Frontal cortex (tissue), 2 donors: ENCODE measurements around the gene HTR5A.

DNA sequence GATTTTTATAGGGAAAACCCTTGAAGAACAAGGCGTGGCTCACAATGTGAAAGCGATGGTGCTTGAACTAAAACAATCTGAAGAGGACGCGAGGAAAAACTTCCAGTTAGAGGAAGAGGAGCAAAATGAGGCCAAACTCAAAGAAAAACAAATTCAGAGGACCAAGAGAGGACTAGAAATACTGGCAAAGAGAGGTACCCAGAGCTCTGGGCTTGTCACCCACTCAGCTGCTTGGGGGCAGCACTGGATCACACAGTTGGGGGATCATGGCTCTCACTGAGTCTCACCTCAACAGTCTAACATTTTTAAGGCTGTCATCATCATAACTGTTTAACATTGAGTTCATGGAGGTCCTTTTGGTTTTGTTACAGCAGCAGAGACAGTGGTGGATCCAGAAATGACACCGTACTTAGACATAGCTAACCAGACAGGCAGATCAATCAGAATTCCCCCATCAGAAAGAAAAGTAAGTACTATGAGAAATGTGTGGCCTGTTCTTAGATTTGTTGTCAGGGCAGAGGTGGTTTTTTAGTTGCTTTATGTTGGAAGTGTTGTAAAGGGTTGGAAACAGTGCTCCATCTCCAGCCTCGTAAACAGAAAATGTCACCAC is 14.2 kb downstream of the NUB1 start:
- RAMPAGE, long total RNA: no peak

DNA sequence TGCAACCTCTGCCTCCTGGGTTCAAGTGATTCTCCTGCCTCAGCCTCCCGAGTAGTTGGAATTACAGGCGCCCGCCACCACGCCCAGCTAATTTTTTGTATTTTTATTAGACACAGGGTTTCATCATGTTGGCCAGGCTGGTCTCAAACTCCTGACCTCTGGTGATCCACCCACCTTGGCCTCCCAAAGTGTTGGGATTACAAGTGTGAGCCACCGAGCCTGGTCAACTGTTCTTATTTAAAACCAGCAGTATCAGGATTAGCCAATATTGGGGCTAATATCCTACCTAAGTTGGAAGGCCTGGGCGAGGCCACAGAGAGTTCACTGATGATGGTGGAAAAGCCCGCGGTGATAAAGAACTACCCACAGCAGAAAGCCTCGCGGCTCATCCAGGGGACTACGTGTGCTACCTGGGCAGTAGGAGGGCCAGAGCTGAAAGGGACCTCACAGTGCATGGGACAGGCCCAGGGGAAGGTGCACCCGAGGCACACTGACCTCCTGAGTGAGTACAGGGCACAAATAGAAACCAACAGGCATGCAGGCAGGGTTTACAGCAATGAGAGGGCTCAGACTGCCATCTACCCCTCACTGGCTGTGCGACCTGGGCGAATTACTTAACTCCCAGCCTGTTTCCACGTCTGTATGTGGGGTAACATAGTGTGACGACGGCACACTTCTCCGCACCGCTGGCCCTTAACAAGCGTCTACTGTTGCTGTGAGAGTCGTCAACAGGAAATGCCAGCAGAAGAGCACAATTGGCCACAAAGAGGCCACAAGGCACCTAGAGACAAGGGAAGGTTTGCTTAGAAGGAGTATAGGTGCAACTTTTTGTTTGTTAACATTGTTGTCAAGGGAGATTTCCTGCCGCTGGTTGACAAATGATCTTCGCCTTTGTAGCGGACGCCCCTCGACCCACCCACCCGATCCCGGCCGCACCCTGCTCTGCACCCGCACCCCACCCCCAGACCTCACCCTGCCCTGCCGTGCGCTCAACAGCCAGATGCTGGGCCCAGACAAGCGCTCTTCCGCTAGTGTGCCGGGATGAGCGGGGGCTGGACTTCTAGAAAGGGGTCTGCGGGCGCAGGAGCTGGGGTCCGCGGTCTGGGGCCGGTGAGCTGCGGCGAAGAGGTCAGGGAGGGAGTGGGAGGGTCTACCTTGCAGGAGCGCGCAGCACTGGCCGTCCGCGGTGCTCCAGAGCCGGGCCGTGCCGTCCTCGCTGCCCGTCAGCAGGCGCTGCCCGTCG is 1.1 kb downstream of the WDR86 start:
- RAMPAGE, long total RNA: no peak

DNA sequence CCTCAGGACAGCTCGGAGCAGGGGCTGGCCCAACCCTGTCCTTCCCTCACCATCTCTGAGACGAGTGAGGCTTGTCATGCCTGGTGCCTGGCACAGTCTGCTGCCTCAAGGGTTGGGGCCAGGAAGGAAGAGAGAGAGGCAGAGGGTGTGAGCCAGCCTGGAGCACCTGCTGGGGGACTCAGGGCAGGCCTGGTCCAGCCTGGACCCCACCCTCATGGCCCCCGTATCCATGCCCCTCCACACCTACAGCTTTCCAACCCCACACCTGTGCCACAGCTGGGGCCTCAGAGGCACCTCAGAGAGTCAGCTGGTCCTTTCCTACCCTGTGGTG is 6.6 kb downstream of the CRYGN start:
- RAMPAGE, long total RNA: no peak

- RAMPAGE, long total RNA: no peak
These were observed 10.2 kb downstream of the RHEB start for GRCh38 chr7:151509283-151510014.

DNA sequence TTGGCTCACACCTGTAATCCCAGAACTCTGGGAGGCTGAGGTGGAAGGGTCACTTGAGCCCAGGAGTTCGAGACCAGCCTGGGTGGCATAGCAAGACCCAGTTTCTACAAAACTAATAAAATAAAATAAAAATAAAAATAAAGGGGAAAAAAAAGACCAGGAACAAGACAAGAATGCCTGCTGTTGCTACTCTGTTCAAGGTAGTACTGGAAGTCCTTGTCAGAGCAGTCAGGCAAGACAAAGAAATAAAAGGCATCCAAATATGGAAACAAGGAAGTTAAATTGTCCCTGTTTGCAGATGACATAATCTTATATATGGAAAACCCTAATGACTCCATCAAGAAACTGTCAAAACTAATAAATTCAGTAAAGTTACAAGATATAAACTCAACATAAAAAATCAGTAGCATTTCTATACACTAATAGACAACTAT is 76.2 kb upstream of the RHEB start:
- RAMPAGE, long total RNA: no peak

GRCh38 chr7:151629217-151629594 is 109.5 kb upstream of the RHEB start:
- RAMPAGE, long total RNA: no peak

GRCh38 chr7:151630875-151631458 is 111.3 kb upstream of the RHEB start:
- RAMPAGE, long total RNA: no peak

DNA sequence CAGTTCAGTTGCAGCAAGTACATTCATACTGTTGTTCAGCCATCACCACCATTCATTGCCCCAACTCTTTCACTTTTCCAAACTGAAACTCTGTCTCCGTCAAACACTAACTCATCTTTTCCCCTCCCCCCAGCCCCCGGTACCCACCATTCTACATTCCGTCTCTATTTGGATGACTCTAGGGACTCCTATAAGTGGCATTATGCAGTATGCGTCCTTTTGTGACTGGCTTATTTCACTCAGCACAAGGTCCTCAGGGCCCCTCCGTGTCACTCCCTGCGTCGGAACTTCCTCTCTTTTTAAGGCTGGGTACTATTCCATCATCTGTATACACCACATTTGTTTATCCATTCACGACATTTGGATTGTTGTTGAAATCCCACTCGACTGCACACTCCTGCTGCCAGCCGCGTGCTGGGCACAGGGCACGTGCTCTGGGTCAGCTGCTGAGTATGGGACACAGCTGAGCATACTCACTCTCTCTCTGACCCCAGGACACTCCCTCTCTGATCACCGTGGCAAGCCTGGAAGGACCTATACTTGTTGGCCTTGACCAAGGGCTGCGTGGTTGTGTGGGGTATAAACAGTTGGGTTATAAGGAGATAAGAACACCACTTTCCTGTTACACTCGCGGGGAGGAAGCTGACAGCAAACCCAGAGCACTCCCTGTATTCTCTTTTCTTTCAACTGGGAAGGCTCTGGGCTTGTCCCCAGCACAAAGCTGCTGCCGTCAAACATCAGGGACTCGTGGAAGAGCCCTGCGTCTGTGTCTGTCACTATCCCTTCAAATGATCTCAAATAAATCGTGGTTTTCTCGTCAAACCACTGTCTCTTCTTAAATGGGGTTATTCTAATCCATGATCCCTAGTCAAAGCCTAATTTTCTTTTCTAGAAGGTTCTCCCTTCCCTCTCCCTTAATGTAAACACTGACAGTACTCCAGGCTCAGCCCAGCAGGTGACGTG is 153.0 kb upstream of the RHEB start:
- RAMPAGE, long total RNA: no peak

DNA sequence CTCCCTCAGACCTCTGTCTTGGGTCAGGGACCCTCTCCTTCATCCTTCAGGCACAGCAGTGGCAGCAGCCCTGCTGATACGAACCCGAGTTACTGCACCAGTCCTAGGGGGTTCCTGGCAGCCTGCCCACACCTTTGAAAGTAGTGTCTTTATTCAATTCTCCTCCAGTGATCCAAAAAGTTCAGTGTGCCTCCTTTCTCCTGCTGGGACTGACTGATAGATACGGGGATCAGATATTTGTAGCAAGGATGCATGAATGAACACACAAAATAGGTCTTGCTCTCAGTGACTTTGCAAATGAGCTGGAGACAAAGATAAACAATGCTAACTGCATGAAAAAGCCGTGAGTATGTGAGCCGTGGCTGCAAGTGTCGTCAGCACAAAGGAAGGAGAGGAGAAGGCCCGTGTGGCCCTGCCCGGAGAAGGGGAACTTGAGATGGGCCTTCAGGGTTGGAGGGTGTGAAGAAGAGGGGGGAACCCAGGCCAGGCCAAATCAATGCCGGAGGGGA is 136.5 kb downstream of the PRKAG2 start:
- RAMPAGE, long total RNA: no peak

- RAMPAGE, long total RNA: no peak
These were observed 122.7 kb downstream of the PRKAG2 start for GRCh38 chr7:151754094-151754797.

- RAMPAGE, long total RNA: no peak
These were observed 119.8 kb downstream of the PRKAG2 start for GRCh38 chr7:151757040-151757557.

DNA sequence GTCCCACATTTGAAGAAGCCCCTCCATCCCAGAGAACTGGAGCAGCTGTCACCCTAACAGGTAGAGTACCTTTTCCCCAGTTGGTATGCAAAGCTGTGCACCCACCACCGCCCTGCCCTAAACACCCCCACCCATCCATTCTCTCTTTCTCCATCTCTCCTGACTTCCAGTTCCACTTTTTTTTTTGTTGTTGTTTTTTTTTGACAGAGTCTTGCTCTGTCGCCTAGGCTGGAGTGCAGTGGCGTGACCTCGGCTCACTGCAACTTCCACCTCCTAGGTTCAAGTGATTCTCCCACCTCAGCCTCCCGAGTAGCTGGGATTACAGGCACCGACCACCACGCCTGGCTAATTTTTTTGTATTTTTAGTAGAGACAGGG is 50.9 kb downstream of the PRKAG2 start:
- RAMPAGE, long total RNA: no peak

DNA sequence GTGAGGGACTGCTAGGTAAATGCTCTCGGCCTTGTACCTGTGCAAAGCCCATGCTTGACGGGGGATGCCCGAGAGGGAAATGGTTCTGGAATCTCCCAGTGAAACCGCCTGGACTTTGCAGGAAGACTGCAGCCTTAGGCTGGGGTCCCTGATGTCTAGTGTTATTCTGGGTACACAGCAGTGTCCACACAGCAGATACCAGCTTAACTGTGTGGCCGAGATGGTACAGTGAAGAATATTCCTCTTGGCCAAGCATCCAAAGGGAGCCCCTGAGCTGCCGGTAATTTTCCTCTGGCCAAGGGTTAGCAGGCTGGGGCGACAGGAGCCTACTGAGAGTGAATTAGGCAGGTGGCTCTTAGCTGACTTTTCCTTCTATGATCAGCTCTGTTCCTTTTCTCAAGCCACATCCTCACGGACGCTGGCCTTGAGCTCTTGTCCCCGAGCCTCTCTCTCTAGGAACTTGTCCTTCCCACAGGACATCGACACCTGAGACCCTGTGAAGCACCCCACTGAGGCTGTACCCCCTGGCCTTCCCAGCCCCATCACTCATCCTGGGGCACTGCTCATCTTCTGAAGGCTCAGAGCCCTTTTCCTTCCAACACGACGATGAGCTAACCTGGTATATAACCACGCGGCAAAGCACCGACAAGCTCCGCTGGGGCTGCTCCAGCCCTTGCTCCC is 29.7 kb downstream of the PRKAG2 start:
- RAMPAGE, long total RNA: no peak

DNA sequence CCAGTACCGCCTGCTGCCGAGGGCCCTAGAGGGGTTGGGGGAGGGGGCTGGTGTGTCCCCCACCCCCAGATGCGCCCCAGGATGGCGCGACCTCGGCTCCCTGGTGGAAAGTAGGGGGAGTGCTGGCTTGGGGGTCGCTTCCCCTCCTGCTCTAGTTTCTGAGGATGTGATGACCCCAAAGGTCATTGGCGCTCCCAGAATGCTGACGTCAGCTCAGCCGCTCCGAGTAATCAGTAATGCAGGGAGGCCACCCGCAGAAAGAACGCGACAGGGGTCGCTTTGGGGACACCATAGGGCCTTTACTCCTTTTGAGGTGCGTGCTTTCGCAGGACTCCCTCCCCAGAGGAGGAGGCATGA is 1.1 kb upstream of the PRKAG2 start:
- RAMPAGE, long total RNA: no peak

DNA sequence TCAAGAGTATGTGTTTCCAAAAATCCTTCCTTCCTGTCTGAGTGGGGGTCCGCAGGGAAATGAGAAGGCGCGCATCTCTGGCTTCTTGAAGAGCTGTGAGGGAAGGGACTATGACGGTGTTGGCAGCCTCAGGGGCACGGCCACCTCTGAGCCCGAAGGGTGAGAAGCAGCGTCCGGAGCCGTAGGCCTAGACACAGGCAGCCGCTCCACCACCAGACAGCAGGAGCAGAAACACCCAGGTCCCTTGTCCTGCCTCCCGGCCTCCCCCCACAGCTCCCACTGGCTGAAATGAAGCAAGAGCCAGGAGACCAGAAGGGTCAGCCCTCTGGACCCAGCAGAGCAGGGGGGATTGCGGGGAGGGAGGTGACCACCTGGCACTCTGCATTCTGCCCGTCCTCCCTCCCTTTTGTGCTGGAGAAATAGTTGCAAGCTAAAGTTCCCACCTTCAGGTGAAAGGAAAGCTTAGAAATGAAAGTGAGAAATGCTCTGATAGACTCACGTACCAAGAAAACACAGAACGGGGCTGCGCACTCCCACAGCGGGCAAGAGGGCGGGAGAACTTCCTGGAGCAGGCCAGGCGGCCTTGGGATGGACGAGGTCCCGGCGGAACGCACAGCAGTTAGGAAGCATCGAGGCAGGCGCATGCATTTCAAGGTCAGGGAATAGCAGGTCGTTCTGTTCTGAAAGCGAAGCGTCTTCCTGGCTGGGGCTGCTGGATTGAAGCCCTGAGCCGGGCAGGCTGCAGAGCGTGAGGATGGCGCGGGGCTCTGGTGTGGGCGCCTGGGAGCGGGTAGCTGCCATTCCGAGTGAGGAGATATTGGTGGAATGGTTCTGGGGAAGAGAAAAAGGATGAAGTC is 105.5 kb downstream of the GALNT11 start:
- RAMPAGE, long total RNA: no peak

- RAMPAGE, long total RNA: no peak
These were observed 166.1 kb downstream of the GALNT11 start for GRCh38 chr7:152191392-152192089.

DNA sequence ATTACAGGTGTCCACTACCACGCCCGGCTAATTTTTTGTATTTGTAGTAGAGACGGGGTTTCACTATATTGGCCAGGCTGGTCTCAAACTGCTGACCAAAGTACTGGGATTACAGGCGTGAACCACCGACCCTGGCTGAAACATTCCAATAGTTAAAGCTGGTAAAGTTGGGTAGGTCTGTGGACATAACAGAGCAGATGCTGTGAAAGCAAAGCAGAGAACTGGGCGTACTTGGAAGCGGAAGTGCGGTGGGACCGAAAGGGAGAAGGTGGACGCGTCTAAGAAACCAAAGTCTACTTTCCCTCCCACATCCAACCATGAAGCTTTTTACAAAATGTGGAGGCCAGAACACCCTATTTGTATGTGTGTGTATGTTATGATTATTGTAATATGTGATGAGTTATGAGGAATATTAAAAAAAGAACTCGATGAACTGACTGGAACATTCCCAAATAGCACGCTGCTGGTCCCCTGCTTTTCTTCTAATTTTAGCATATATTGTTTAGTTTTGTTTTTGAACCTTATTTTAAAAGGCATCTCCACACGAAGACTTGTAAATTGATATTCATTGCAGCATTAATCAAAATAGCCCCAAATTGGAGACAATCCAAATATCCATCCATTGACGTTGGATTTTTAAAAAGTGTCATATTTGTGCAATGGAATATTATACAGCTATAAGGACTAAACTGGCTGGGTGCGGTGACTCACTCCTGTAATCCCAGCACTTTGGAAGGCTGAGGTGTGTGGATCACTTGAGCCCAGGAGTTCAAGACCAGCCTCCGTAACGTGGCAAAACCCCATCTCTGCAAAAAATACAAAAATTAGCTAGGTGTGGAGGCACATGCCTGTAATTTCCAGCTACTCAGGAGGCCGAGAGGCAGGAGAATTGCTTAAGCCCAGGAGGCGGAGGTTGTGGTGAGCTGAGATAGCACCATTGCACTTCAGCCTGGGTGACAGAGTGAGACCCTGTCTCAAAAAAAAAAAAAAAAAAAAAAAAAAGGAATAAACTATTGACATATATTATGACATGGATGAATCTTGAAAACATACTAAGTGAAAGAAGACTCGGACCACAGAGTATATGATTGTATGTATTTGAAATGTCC is 35.3 kb downstream of the XRCC2 start:
- RAMPAGE, long total RNA: no peak

DNA sequence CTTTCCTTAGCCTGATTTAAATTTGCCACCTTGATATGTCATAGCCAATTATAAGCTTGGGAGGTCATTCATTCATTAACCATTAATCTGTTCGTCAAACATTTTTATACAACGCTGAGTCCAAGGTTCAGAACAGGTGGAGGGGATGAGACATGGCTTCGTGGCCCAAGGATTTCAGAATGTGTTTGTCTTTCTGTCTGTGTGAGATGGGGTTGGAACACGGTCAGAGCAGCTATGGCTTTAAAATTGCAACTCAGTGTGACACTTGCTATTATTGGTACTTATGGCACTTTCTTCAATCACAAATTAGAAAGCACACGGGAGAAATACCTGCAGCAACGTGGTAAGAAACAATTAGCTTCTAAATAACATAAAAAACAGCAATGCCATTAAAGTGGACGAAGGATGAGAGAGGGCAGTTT is 157.9 kb downstream of the PAXIP1 start:
- RAMPAGE, long total RNA: no peak

DNA sequence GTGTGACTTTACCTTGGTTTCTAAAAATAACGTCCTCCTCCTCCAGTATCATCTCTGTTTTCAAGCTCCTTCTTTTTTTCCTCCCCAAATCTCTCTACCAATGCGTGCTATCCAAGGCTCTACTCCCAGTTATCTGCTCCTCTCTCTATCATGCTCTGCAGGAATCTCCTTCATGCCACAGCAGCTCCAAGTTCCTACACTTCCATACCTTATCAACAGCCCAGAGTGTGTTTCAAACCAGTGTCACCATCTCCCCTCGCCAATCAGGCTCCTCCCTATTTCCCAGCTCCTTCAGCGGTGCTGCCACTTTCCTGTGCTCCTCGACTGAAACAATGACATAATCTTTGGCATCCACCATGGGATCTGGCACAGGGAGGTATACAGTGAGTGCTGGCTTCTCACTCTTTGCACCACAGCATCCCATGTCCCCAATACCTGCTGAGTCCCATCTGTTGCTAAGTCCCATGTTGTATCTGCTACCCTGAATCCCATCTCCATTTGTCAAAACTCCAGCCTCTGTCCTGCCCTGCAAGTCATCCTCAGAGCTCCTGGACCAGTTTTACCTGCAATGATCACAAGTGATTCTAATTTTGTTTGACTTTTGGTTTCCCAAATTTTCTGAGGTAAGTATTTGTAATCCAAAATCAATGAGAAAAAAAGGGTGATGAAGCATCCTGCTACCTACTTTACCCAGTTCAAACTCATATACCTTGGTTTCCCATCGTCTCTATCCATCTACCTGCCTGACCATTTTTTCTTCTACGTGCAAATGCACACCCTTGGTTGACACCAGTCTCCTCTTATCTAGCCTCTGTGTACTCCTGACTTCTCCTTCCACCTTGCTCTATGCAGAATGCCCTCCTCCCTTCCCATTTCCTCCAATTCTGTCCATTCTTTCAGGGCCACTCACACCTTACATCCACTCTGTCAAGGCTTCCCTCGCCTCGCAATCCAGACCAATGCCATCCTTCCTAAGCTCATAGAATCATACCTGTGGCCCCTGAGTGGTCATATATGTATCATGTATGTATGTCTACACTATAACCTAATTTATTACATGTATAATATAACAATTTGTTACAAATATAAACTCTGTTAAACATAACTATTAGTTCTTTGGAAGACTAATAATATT is 15.2 kb downstream of the PAXIP1 start:
- RAMPAGE, long total RNA: no peak

GRCh38 chr7:155069877-155070447 is at the start of gene HTR5A:
Gene HTR5A (plus strand): TSS chr7:155070324.
- RAMPAGE, long total RNA: no peak